Measurements from ENCODE around the gene KIF11.

DNA sequence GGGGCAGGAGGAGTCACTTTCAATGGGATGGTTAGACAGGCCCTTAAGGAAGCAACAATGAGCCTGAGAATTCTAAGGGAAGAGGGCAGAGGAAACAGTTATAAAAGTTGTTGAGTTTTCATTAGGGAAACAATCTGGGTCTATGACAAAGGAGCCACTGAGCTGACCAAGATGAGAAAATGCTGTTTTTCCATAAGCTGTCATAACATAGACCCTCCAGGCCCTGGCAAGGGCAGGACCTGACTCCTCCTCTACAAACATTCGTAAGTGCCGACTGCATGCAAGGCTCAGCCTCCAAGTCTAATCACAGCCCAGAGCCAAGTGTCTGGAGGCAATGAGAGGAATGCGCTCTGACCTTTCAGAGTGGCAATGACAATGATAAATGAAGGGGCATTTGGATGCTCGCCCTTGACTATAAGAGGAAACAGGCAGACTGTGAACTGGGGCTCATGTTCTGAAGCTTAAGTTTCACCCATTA, 43.7 kb downstream of the PPP1R3C start:
- PRO-cap: no peak

- PRO-cap: no peak
Measured at GRCh38 chr10:91603831-91604322, 29.0 kb downstream of the PPP1R3C start.

GRCh38 chr10:91627892-91628448, 4.9 kb downstream of the PPP1R3C start:
- PRO-cap: no peak

- PRO-cap: no peak
Measured at GRCh38 chr10:91690412-91690830, 57.5 kb upstream of the PPP1R3C start.

GRCh38 chr10:91691065-91691572, 58.2 kb upstream of the PPP1R3C start:
- PRO-cap: no peak

GRCh38 chr10:91820145-91820894, 22.1 kb downstream of the TNKS2 start:
- PRO-cap: no peak

GRCh38 chr10:91849245-91849759, 51.1 kb downstream of the TNKS2 start:
- PRO-cap: no peak

- PRO-cap: no peak
Measured at GRCh38 chr10:92151871-92152422, 138.9 kb downstream of the CPEB3 start.

DNA sequence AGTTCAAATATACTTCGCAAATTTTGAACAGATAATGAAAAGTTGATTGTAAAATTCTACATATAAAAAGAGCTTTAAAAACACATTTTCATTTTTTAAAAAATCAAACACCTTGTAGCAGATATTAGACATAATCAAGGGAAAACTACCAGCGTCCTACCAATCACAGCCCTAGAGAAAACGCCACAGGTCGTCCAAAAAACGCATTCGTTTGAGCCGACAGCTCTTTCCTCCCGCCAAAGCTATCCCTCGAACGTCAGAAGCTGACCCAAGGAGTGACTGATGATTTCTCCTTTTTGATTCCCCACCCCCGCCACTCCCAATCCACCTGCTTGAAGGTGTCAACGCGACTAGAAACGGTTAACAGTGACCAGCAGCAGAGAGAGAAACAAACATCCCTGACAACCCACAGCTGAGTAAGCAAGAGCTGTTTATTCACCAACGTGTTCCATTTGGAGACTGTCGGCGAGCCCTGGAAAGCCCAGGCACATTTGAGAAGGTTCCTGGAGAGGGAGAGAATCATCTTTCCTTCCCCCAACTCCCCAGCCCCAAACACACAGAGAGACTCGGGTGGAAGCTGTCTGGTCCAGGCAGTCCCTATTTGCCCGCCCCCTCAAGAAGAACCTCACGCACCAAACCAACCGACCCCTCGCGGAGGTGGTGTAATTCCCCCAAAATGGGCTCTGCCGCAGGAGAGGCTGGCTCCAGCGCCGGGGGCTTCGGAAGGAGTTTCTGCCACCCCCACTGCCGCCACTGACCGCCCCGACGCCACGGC, 652 bp downstream of the CPEB3 start:
- PRO-cap: unidirectional peak, plus-strand start at position 452 of the sequence; unidirectional peak, plus-strand start at position 551 of the sequence

GRCh38 chr10:92590683-92591131, 2.2 kb upstream of the KIF11 start:
- PRO-cap: no peak

GRCh38 chr10:92592850-92593890, at the start of gene KIF11:
KIF11 (plus strand) TSS chr10:92593130.
- PRO-cap: bidirectional peak, plus-strand start at chr10:92593130, minus-strand start at chr10:92592959; bidirectional peak, plus-strand start at chr10:92593355, minus-strand start at chr10:92593319; bidirectional peak, plus-strand start at chr10:92593536, minus-strand start at chr10:92593595

DNA sequence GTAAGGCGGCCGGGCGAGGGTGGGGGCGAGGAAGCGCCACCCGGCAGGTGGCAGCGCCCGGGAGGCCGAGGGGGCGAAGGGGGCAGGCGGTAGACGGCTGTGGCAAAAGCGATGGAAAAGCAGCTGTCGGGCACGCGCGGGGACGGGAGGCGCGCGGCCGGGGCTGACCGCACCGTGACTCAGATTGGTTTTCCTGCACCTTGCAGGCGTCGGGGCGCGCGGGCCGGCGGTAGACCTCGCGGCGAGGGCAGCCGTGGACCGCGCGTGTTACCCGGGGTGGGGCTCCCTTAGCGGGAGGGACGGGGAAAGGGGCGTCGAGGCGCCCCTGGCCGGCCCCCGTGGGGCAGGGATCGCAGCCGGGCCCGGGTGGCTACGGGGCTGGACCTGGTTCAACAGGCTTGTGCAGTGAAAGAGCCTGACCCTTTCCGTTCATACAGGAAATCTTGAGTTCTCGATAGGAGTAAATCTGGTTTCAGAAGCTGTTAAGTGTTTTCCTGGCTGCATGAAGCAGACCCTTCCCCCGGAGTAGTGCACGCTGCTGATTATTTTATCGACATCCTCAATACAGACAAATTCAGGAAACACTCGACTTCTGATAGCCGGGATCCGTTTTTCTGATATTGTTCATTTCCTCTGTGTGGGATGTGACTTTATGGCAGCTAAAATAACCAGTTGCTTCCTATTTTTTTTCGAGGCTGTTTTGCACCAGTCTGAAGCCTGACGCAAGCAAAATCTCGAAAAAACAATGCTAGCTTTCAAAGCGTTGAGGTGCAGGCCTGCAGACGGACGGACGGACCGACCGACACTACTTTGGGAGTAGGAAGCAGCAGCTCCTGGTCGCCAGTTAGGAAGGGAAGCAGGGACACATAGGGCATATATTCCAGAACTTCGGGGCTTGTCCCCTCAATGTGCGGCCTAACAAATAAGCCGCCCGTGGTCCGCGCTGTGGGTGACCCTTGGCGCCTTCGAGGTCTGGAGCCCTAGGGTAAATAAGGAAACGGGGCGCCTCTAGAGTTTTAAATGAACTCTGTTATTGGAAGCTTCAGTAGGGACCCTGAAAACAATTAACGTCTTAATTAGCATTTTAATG, 938 bp downstream of the HHEX start:
- PRO-cap: bidirectional peak, plus-strand start at position 189 of the sequence, minus-strand start at position 119 of the sequence; bidirectional peak, plus-strand start at position 543 of the sequence, minus-strand start at position 413 of the sequence; bidirectional peak, plus-strand start at position 758 of the sequence, minus-strand start at position 666 of the sequence

DNA sequence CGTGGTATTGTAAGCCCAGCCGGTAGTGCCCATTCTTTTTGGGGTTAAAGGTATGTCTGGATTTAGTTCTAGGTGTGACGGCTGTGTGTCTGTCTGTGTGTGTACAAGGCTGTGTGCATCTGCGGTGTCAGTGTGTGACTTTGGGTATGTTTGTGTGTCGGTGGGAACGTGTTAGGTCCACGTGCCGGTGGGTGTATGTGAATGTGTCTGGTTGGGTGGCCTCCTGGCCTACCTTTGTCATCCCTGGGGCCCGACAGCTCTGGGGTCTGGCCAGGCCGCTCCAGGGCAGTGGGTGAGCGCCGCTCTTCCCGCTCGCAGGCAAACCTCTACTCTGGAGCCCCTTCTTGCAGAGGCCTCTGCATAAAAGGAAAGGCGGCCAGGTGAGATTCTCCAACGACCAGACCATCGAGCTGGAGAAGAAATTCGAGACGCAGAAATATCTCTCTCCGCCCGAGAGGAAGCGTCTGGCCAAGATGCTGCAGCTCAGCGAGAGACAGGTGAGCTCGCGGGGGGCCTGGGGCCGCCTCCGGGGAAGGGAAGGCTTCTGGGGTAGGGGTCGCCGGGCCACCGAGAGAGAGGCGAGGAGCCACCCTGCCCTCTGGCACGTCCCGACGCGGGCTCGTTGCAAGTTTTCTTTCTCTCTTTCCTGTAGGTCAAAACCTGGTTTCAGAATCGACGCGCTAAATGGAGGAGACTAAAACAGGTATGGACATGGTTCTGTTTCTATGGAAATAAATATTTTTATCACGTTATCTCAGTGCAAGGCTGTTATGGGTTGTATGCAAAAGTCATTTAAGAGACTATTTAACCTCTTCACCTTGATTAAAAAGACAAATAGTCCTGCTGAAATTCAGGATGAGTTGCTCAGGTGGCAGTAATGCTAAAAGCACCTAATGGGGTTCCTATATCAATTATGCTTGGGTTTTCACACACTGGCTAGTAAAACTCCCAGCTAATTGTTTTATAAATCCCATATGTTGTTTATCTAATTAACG, 2.6 kb downstream of the HHEX start:
- PRO-cap: no peak

DNA sequence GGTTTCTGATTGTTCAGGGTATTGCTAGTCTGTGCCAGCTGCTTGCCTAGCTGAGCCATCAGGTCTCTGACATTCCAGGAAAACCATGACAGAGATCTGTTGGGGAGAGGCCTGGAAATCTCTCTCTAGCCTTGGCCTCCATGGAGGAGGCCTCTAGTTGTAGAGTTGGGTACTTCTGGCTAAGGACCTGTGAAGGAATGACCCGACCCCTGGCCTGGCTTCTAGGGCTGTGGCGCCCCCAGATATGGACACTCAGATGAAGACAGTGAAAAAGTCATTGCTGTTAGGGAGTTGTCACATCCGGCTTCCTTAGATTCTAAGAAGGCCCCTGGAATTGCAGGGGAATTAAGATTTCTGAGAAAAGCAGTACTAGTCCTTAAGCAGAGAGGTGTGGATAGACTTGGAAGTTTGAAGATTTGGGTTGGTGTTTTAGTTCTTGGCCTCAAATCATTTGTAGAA, 6.9 kb downstream of the HHEX start:
- PRO-cap: no peak

DNA sequence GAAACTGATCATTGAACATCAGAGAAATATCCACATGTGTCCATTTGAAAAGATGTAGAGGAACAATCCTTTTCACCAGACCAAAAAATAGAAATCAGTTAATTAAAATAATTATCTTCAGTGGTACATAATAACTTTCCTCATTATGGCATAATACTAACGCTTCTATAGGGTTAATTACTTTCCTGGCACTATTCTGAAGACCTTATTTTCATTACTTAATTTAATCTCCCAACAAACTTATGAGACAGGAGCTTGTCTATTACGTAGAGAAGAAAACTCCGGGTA, 30.3 kb upstream of the EXOC6 start:
- PRO-cap: no peak

DNA sequence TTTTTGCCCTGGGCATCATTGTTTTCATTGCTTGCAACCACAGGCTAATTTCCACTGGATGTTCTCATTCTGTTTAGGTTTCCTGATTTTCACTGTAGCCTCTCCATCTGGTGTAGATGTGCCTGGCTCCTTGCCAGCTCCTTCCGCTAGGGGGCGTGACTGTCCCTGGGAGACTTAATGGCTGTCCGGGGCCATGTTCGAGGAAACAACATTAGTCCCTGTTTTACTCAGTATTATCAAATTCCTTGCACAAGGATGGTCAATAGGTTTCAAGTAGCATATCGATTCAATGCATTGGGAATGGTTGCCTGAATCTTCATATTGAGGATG, 9.2 kb upstream of the EXOC6 start:
- PRO-cap: unidirectional peak, plus-strand start at position 177 of the sequence

DNA sequence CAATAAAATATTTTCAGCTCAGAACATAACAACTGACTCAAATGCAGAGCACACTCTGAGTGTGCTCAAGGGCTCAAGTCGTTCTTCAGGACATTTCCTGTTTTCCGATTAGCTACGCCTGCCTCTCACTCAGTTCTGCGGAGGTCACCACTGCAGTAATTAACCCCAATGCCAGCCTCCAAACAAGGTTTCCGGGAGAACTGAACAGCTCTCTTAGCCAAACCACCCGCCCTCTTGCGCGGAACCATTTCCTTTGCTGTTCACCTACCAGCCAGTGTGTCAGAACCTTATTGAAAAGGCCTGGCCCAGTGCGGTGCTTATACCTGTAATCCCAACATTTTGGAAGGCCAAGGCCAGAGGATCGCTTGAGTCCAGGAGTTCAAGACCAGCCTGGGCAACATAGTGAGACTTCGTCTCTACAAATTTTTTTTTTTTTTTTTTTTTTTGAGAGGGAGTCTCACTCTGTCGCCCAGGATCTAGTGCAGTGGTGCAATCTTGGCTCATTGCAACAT, 19.1 kb downstream of the MYOF start:
- PRO-cap: no peak

DNA sequence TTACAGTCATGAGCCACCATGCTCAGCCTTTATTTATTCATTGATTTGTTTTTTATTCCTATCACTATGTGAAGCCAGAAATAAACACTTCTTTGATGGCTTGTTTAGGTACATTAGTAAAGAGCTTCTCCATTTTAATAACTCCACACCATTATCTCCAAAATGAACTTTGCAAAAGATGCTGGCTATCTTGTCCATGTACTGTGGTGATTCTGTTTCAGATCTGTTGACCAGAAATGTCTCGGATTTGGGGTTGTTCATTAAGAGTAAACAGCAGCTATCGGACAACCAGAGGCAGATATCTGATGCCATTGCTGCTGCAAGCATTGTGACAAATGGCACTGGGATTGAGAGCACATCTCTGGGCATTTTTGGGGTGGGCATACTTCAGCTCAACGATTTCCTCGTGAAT, 100.5 kb downstream of the NOC3L start:
- PRO-cap: no peak

DNA sequence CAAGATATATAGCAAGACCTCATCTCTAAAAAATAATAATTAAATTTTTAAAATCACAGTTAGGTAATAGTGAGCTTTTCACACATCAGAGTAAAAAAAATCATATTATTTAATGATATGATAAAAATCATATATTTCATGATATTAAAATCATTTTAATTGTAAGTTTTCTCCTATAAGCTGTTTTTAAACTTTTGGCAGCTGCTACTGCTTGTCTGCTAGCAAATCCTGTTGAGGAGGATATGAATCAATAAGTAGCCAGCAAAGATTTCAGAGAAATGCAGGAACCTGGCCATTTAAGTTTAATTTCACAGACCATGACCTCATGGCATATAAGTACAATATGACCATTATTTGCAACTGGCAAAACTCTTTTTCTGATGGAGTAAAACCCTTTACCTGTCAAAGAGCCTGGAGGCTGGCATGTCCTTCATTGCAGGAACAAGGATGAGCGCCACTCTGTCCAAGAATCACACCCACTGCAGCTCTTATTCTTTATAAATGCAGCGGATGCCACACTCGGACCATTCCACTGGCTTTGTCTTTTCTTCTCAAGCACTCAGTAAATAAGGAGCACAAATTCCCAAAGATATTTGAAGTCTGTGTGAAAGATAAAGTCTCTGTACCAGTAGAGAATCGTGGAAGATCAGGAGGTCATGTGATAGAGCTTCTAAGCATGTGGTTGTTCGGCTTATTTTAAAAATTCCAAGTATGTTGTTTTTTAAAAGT, 76.1 kb downstream of the NOC3L start:
- PRO-cap: no peak

- PRO-cap: no peak
Measured at GRCh38 chr10:94344868-94345167, 17.9 kb downstream of the NOC3L start.

Data from NALM6 (cell line).